ENCODE measurements around the genes PIAS1 and SPESP1.

- RRBS: 76% methylated on average over 3 of the region's 20 CpGs
These were observed 72.6 kb downstream of the SMAD3 start for GRCh38 chr15:67137672-67138688.

GRCh38 chr15:67145960-67146707 is 80.7 kb downstream of the SMAD3 start:
- RRBS: no CpG with 5 or more reads among the region's 7 CpGs

GRCh38 chr15:67148287-67148935 is 83.0 kb downstream of the SMAD3 start:
- RRBS: no CpG with 5 or more reads among the region's 8 CpGs

DNA sequence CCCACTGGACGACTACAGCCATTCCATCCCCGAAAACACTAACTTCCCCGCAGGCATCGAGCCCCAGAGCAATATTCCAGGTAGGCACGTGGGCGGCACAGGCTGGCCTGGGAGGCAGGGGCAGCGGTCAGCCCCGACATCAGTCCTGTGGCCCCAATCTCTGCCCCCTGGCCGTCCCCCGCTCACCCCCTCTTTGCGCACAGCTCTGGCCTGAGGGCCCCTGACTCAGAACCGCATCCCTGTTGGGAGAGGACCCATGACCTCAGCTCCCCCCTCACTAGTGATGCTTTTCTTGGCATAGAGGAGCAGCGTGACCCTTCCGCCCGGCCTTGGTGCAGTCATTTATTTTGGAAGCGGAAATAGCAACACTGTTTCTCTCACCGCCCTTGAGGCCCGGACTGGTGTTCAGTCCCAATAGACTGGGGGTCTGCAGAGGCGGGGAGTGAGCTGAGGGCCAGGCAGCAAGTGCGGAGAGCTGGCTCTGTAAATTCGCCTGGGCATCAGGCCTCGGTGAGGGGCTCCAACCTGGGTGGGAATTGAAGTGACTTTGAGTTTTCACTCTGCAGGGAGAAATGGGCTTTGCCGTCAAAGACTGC is 89.1 kb downstream of the AAGAB start:
- RRBS: no CpG with 5 or more reads among the region's 23 CpGs

DNA sequence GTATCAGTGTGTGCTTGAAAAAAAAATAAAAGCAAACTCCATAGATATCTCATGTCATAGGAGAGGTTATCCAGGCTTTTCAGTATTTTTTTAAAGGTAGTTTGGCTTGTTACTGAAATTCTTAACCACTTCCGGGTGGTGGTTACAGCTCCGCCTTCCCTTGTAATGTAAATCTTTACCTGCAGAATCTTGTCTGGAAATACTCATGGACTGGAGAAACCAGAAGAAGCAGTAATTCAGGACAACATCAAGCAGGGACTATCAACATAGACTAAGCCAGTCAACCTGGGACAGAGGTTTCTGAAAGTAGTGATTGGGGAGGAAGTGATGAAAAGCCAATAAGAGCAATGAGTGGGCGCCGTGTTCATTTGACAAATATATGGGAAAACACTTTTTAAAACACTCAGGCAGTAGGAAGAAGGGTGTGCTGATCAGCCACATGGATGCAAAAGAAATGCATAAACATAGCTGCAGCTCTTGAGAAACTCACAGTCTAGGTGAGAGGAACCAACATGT is 78.8 kb upstream of the SKOR1 start:
- RRBS: no CpG with 5 or more reads among the region's 4 CpGs

DNA sequence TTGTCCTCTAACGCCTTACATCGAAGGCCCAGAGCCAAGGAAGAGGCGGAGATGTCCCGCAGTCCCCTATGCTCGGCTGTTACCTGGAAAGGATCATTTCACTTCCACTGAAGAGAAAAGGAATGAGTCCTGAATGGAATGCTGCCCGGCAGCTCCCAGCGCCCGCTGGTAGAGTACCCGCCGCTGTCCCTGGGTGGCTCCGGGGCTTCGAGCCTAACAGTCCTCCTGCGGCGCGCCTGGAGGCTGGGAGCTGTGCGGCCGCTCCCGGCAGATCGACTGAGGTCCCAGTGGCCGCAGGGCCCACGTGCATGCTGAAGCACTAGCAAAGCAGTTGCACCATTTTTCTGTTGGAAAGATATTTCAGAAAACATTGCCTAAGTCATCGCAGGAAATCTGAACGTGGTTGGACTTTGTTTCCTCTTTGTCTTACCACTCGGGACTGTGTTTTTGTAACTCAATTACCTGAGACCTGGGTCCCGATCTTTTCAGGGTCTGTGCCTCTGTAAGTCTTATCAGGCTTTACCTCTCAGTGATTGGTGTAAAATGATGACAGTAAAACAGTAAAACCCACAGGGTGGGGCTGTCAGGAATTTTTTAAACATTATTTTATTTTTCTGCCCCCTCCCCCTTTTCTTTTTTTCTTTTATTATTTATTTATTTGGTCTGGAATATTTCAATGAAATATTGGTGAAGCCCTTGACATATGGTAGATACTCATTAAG is 13.6 kb downstream of the SKOR1 start:
- RRBS: 94% methylated on average over 13 of the region's 25 CpGs

- RRBS: no CpG with 5 or more reads among the region's 4 CpGs
These were observed 91.7 kb downstream of the SKOR1 start for GRCh38 chr15:67916979-67917511.

GRCh38 chr15:67923119-67924027 is 98.1 kb downstream of the SKOR1 start:
- RRBS: no CpG with 5 or more reads among the region's 12 CpGs

DNA sequence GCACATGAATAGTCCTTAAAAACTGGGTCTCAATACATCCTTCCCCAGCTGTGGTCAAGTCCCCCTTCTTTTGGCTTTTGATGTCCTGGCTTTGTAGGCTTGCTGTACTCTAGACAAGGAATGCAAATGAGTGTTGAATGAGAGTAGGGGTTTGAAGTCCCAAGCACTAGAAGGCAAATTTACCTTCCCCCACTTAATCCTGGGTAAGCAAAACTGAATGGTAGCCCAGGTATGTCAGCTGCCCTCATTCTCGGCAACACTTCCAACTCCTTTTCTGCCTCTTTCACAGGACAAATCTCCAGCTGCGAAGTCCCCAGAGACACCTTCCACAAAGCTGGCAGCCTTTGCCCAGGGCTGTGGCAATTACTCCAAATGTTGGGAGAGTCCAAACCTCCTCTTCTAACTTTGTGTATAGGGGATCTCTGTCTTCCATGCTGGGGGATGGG is 92.8 kb upstream of the PIAS1 start:
- RRBS: no CpG with 5 or more reads among the region's 2 CpGs

DNA sequence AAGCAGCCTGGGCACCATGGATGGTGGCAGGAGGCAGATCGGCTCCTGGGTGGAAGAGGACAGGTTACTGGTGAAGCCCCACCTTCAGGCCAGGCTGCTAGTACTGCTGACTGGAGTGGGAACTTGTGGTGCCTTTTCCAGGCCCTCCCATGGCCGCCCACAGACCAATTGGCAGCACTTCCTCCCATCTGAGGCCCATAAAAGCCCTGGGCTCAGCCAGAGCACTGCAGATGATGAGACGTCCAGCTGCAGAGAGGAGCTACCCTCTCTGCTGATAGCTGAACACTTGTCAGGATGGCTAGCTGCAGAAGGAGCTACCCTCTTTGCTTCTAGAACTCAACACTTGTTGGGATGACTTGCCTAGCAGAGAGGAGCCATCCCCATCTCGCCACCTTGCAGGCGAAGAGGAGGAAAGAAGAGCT is 8.1 kb upstream of the PIAS1 start:
- RRBS: no CpG with 5 or more reads among the region's 5 CpGs

DNA sequence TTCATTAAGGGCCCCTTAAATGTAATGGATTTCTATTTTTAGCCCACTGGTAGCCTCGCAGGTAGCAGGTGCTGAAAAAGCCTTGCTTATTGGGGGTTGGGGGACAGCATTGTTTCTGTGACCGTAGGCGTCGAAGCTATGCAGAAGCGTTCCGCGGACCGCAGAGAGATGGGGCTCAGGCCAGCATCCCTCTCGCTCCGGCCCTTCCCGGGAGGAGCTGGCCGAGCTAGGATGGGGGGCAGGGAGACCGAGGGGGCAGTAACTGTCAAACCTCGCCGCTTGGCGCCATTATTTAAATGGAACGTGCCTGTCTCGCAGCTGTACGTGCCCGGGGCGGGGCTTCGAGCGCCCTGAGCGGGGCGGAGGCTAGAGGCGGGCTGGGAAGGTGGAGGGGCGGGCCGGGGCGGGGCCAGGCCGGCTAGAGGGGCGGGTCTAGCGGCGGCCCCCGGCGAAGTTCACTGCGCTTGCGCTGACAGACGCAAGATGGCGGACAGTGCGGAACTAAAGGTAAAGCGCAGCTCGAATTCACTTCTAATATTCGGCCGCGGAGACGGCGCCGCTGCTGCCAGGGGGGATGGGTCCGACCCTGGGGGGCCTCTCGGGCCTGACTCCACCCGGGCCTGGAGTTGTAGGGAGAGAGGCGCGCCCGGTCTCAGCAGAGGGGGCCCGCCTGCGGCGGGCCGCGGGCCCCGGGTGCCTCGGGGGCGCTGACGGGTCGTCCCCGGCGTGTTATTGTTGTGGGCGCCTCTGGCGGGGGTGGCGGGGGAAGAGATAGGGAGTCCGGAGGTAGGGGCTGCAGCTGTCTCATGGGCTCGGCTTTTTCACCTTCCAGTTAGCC is at the start of gene PIAS1:
Gene PIAS1, plus strand, starts transcription at position 472 of the 838 bp plus-strand sequence.
- RRBS: 2% methylated on average over 19 of the region's 71 CpGs

DNA sequence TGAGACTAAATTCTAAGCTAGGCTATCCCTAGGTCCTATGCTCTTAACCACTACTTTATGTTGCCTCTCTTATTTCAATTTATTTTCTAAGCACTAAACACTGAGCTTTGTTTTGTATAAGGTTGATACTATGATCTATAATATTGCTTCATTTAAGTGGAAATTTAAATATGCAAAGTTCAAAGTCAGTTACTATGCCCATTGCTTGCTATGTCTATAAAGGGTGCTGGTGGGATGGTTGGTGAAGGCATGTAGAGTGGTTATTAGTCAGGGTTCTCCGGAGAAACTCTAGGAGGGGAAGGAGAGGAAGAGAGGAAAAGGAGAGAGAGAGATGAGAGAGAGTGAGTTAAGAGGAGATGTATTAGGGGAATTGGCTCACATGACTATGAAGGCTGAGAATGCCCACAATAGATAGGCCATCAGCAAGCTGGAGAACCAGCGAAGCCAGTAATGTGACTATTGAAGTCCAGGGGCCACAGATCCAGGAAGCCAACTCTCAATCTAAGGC is 42.9 kb downstream of the CALML4 start:
- RRBS: no CpG with 5 or more reads among the region's 2 CpGs

- RRBS: no CpG with 5 or more reads among the region's 11 CpGs
These were observed 2.5 kb downstream of the FEM1B start for GRCh38 chr15:68279740-68280807.

DNA sequence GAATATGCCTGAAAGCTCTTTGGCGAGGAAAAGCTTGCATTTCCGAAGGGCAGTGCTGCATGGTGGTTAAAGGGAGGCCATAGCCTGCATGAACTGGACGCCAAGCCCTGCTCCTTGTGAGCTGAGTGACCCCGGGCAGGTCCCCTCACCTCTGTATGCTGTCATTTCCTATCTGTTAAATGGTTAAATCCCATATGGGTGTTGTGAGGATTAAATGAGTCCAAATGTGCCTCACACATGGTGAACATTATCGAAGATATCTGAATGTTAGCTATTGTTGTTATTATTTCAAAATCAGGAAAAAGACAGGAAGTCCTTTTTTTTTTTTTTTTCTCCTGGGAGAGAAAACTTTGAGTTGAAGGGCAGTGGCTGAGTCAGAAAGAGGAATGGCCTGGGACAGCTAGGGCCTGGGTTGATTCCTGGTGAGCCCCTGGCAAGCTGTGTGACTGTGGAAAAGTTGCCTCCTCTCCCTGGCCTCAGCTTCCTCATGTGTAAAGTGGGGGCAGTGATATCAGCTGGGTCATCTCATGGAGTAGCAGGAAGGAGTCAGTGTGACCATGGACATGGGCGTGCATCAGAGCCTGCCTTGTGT is 63.3 kb downstream of the ITGA11 start:
- RRBS: no CpG with 5 or more reads among the region's 6 CpGs

GRCh38 chr15:68492684-68493317 is 60.8 kb upstream of the ITGA11 start:
- RRBS: no CpG with 5 or more reads among the region's 6 CpGs

- RRBS: no CpG with 5 or more reads among the region's 9 CpGs
These were observed 51.5 kb downstream of the CORO2B start for GRCh38 chr15:68630275-68630724.

DNA sequence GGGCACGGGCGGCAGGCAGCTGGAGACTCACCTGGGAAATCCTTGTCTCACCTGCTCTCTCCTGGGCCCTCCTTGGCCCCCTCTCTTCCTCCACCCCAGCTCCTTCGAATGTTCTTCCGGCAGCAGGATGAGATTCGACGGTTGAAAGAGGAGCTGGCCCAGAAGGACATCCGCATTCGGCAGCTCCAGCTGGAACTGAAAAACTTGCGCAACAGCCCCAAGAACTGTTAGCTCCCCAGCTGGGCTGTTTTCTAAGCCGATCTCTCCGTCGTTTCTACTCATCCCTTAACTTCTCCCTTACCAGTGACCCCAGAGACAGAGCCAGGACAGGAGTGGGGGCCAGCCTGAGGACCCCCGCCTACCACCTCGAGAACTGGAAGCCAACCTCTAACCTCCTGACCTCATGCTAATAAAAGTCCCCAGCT is 94.9 kb downstream of the ANP32A start:
- RRBS: no CpG with 5 or more reads among the region's 14 CpGs

DNA sequence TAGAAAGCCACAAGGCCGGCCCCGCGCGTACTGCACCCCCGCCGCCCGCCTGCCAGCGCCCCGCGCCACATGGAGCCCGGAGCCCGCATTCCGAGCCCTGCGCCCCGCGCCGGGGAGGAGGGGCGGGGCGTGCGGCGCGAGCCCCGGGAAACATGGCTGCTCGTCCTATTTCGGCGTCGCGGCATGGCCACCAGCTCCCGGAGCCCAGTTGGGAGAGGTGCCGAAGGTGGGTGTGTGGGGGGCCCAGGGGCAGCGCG is 2.7 kb downstream of the ANP32A start:
- RRBS: 2% methylated on average over 21 of the region's 32 CpGs

- RRBS: 93% methylated on average over 4 of the region's 88 CpGs
These were observed at the start of gene SPESP1 for GRCh38 chr15:68929812-68931267. Gene SPESP1 (plus strand): TSS chr15:68930525.

GRCh38 chr15:69081867-69082548 is 67.5 kb downstream of the NOX5 start:
- RRBS: no CpG with 5 or more reads among the region's 5 CpGs